ENCODE measurements around a stretch of chr6.

DNA sequence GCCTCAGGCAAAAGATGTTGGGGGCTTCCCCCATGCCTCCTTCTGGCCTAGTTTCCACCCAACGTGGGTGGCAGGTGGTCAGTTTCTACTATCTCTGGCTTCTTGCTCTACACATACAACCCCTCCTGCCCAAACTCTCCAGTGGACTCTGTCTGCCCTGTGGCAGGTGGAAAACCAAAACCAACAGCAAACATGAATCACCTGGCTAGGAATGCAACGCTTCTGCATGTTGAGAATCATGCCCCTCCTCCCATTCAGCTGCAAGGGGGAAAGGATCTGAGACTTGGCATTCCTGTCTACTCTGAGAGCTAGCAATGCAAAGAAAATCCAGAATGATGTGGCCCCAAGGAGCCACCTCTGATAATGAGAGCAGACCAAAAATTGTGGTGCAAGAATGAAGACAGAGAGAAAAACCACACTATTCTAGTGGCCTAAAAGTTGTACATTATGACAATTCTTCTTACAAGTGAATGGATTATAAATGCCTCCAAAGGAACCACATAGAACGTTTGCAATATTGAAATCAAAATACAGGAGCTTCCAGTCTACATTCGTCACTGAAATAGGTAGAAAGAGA lies 94.6 kb downstream of the MBOAT1 start:
- RRBS: no CpG with 5 or more reads among the region's 4 CpGs

DNA sequence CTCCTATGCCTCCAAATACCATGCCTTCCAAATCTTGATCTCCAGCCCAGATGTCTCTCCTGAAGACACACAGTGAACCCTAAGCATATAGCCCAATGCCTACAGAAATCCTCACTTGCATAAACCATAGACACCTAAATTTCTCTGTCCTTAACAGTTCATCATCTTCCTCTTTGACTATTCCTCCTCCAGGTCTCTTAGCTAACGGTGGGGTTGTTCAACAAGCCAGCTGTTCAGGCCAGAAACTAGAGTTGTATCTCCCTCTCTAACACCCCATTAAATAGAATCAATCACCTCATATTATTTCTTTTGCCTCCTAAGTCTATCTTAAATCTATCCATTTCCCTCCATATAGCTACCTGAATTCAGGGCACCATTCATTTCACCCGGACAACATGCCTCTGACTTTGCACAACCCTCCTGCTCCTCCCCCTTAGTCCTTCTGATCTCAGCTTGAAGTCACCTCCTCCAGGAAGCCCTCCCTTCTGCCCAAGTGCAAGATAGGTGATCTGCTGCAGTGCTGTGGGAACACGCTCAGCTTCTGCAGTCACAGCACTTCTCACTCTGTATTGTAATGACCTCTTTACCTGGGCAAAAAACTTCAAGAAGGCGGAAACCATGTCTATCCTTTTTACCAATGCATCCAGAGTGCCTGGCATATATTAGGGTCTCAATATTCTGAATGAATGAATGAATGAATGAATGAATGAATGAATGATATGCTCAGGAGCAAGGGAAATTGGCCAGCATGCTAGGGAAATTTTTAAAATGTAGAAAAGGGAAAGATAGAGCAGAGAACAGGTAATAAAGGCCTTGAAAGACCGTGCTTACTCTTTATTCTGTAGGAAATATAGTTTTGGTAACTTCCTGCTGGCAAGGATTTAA lies 41.8 kb downstream of the MBOAT1 start:
- RRBS: no CpG with 5 or more reads among the region's 5 CpGs

DNA sequence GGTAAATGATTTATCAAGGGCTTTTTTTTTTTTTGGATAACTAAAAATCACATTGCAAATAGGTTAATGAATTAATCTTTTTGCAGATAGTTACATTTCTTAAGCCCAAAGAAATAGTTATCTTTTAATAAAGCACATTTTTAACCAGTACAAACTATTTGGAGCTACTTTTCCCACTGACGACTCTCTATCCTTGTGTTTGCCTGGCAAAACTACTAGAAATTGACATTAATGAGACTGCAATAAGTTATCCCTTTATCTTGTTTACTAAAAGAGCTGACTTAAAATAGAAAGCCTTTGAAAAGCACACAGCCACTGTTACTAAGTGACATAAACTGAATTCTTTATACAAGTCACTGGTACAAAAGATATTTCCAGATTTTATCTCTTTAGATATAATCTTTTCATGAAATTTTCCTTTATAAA lies 9.7 kb downstream of the MBOAT1 start:
- RRBS: no CpG with 5 or more reads among the region's 1 CpG

DNA sequence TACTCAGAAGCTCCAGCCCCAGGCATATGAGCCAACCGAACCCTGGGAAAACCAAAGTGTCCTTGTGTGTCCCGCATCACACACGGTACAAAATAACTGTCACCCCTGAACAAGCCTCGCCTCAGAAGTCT lies 849 bp downstream of the MBOAT1 start:
- RRBS: no CpG with 5 or more reads among the region's 4 CpGs

- RRBS: no CpG with 5 or more reads among the region's 11 CpGs
These were observed 500 bp upstream of the MBOAT1 start for GRCh38 chr6:20212828-20213110.

- RRBS: 80% methylated on average over 5 of the region's 30 CpGs
These were observed 82.0 kb upstream of the E2F3 start for GRCh38 chr6:20319227-20320437.

DNA sequence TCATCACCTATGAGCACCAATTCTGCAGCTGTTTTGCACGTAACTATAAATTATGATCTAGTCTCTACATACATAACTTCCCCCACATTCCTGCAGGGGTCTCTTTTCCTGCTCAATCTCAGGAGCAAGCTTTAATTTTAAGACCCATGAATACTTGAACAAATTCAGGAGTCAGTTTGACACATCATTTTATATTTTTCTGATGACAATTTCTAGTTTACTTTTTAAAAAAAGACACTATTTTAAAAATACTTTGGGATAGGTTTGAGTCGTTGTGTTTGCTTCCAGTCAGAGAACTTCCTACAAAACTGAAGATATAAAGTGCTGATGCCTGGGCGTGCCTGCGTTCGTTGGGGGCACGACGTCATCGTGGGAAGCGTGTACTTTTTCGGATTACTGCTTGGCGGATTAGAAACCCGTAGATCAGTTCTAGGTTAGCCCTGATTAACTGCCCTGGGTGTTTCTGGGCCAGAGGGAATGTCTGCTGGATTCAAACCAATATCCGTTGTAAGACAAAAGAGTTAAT lies 1.0 kb upstream of the E2F3 start:
- RRBS: no CpG with 5 or more reads among the region's 13 CpGs

DNA sequence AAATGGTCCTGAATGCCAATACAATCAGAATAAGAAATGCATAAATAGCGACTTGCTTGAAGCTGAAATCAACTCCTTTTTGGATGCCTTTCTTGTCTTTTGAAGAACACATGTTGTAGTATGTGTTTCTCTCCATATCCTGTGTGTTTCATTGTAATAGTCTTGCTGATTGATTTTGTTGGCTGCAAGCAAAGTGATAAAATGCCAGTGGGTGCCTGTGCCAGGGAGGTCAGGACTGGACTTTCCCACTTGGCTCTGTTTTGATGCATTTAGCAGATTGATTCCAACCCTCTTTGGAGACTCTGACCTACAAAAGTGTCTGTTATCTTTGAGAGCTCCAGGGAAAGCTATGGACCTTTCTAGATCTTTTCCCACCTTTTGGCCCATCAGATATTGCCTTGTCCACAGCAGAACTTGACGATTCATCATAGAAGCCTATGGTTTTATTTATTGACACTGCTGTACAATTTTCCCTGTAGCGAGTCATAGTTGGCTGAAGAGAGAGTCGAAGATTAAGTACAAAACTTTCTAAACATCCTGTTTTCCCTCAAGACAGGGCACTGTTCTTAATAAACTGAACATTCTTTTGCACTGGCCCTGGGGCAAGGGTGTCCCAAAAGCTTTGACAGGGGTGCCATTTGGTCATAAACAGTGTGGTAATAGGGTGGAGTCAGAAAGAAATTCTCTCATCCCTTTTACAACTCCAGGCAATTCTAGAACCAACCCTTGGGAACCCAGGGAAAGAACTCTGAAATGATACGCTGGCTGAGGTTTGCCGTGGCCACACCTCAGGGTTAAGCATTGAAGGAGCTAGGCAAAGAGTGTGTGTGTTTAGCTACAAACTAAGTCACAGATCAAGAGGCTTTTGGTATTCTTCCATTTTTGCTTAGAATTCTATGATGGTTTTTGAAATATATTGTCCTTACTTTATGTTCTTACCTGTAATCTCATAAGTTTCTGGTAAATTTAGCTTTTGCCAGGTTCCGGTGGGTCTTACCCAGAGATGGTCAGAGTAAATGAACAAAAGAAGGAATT lies 53.8 kb downstream of the E2F3 start:
- RRBS: no CpG with 5 or more reads among the region's 7 CpGs

GRCh38 chr6:21188741-21189336 lies 404.7 kb upstream of the SOX4 start:
- RRBS: no CpG with 5 or more reads among the region's 6 CpGs

DNA sequence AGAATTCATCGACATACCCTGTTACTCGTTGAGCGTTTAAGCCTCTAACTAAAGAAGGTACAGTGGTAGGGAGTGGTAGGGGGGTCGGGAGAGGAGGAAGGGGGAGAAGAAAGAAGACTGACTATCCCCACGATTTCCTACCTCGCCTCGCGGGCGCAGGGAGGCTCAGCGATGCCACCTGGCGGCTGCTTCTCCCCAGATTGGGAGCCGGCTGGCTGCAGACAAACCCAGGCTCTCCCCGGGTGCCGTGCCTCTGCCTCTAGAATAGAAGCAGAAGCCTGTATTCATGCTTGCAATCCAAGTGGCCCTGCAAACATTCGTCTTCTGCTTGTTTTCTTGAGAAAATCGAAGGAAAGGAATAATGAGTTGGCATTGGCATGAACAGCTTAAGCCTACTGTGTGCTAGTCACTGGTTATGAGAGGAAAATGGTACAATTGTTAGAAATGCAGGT lies 4.3 kb upstream of the SOX4 start:
- RRBS: no CpG with 5 or more reads among the region's 16 CpGs

GRCh38 chr6:21596831-21597063 lies 3.2 kb downstream of the SOX4 start:
- RRBS: no CpG with 5 or more reads among the region's 8 CpGs

GRCh38 chr6:21608659-21609190 lies 15.2 kb downstream of the SOX4 start:
- RRBS: no CpG with 5 or more reads among the region's 12 CpGs

GRCh38 chr6:21665155-21666167 lies 71.9 kb downstream of the SOX4 start:
- RRBS: 7% methylated on average over 1 of the region's 42 CpGs

- RRBS: no CpG with 5 or more reads among the region's 4 CpGs
These were observed 251.5 kb downstream of the SOX4 start for GRCh38 chr6:21844907-21845527.

DNA sequence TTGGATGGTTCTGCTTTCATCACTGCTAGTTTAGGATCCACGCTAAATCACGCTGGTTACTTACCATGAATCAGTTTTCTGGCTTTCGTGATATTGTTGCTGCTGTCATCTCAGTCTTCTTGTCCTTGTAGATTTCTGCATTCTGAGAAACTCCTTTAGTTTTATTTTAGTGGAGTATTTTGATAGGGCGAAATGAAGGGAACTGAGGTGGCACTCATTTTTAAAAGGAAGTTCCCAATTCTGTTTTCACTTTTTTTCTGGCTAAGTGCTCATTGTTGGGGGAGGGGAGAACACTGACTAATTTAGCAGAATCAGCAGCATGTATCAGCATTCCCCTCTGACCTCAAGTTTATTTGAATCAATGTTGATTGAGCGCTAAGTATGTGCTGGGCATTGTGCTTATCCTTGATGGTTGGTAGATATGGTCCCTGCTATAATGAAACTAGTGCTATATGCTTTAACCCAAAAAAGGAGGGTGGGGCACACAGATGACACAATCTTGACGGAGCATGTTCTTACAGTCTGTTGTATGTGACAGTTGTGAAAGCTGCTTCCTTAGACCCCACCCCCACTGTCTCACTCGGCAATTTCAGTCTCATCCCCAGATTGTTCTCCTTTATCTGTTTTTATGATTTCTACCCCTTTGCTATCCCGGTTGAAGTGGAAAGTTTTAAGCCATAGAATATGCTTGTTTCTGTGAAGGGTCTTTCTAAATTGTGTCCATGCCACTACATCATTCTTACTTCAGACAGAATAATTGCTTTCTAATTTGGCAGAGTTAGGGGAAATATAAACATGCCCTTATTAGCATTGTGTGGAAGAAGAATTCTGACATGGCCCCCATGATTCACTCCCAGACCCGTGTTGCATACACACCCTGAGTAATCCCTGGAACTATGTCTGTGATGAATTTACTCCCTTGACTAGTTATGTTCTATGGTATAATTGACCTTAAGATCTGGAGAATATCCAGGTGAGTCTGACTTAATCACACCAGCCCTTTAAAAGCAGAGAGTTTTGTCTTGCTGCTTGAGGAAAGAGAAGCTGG lies 262.5 kb downstream of the SOX4 start:
- RRBS: no CpG with 5 or more reads among the region's 9 CpGs

GRCh38 chr6:21873740-21874104 lies 280.2 kb downstream of the SOX4 start:
- RRBS: no CpG with 5 or more reads among the region's 8 CpGs

DNA sequence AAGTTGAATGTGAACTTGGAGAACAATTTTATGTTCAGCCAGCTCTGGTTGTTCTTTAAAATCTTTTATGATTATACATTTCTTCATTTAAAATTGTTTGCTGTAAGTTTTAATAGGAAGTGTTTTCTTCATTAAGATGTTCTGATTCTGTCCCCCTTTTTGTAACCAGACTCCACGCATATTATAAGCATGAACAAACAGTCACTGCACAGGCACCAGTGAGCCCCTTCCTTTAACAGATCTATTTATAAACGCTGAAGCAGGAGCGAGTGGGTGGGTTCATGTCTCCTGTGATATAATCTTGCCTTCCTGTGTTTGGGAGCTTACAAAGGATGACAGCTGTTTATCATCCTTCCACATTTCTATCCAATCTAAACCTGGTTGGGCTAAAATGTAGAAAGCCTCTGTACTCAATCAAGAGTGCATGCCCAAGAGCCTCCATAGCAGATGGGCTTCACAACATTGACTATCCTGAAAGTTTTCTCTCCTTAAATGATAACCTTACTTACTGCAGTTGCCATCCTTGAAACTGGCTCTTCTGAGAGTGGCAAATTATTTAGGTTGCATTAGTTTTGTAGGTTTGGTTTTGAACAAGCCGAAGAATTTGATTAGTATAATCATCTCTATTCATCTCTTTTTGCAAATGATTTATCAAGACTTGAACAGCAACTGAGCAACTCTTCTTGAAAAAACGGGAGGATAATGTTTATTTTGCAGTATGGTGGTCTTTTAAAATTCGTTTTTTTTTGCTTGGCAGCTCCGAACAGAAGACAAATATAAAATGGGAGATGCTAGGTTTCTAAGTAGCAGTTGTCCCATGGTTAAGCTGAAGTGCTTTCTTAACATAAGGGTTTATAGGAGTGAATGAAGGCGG lies 299.1 kb downstream of the PRL start:
- RRBS: no CpG with 5 or more reads among the region's 8 CpGs

DNA sequence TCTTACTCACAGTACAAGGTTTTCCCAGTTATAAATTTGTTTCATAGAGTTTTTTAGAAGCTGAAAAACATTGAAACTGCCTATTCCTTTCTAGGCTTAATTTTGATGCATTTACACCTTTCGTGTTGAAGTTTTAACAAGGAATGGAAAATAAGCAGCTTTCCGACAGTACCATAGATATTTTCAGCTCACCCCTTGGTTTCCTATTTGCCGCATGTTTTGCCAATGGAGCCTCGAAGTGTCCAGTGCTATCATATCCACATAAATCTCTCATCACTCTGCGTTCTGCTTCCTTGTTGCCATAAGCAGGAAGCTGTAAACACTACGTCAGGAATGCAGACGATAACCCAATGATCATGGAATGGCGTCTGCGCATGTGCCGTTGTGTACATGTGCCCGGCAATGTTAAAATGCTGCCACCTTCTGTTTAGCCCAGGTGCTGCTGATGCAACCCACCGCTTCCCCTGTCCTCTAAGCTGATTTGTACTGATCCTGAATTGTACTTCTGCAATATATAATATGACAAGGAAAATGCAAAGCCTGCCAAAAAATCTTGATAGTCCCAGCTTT lies 607.4 kb downstream of the HDGFL1 start:
- RRBS: no CpG with 5 or more reads among the region's 12 CpGs

DNA sequence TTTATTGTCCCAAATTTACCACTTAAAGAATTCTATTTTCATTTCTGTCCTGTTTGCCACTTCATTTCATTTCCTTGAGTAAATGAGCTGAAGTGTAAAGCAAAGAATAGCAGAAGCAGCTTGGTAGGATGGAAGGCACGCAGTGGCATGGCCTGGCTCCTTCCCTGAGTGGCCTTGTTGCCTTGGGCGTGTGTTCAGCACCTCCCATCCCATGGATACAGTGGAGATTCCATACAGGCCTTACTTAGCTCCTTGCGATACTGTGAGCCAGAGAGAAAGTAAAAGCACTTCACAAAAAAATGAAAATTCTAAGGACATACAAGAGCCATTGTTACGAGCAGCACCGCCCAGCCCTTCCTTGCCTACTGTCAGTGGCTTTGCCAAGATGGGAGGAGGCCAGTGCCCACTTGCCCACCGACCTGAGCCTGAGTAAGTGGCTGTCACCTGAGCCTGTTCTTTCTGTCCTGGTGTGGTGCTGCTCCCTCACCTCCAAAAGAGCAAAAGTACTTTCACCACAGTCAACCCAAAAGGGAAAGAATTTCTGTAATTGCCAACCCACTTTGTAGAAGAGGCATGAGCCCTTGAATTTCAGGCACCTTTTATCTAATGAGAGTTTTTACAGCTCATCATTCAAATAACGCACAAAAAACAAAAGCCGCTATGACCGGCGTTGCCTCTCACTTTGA lies 39.7 kb downstream of the ALDH5A1 start:
- RRBS: no CpG with 5 or more reads among the region's 10 CpGs

DNA sequence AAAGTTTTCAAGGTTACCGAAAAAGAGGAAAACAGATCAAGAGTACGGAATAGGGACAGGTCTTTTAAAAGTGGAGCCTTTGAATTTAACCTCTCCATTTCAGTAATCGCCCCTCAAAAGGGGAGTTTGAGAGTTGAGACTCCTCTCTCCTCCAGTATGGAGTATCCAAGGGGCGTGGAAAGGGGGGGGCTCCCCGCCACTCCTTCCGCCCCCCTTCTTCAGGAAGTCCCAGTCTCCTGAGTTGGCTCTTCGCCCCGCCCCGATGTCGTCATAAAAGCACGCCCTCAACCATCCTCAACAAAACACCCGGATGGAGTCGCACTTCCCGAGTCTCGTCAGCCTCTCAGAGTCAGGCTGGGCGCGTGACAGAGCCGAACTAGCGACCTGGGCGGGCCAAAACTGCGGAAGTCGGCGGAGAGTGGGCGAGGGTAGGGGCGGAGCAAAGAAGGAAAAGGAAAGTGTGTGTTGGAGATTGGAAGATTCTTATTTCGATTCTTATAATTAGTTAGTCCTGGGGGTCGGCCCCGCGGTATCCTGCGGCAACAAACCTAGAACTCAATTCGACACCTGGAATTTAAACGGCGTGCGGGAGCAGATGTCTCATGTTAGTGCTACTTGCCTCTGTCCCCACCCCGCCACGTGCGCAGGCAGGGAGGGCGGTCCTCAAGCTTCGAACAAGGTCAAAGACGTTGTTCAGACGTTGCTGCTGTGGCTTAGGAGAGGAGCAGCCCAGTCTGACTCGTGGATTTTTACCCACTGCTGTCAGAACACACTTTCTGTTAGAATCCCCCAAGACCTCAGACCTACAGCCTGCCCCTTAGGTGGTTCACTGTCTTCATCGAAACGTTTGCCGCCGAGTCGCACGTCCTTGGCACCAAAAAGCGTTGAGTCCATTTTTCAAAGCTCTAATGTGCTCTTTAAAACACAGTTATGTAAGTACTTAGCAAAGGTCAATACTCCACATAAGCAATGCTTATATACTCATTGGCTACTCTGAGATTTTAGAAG lies 2.3 kb upstream of the C6orf62 start:
- RRBS: no CpG with 5 or more reads among the region's 49 CpGs

Measured in foreskin fibroblast (primary cell).